ENCODE measurements around a stretch of chr5.

- PRO-cap, 2 experiments = no peak in any of the 2 experiments
These were observed 21.6 kb upstream of the MEF2C start for GRCh38 chr5:88904514-88904967.

DNA sequence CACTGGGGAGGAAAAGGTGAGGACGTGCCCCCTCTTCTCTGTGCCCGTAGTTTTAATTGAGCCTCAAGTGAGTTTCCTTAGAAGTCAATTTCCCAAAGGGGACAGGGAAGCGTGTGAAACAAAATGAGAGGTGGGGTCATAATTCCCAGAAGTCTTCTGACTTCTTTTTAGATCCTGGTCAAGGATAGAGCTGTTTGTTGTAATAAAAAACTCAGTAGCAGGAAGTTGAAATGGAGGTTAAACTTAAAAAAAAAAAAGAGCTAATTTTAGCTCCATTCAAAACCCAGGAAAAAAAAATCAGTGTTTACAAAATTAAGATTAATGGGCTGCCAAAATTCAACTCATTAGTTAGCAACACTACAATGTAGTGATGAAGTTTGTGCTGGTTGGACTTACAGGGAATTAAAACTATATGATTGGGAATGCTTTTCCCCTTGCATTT, 158.3 kb upstream of the MEF2C start:
- PRO-cap, 2 experiments = peak in 1 of 2 experiments; most common minus-strand start position 54 of the sequence (in 1)

GRCh38 chr5:89901940-89902256, 507.7 kb downstream of the CETN3 start:
- PRO-cap, 2 experiments = peak in 2 of 2 experiments; most common minus-strand start chr5:89902053 (in 2)

- PRO-cap, 2 experiments = no peak in any of the 2 experiments
These were observed 181.9 kb downstream of the CETN3 start for GRCh38 chr5:90227567-90228048.

DNA sequence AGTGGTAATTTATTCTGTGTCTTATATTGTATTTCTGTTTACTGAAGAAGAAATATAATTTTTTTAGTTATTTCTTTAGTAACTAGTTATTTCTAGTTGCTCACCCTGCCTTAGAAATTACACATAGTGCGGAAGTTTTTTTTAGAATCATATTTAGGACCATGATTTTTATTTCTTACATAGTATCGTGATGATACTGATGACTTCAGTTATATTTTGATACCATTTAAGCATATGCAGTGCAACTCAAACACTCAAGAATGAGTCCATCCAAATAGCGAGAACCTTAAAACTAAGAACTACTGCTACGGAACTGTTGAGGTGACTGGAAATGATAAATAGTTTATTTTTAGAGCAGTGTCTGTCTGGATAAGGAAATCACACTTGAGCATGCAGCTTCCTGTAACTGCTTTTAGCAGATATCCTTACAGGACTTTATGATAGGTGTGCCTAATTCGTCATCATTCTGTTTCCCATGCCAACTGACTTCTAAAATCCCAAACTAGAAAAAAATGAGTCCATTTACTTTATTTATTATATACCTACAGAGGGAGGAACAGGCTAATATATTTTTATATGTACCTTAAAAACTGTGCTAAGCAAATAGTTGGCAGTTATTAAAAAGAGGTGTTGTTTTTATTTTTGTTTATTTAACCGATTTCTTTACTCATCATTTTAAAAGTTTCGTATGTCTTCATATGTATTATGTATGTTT, 85.5 kb downstream of the ADGRV1 start:
- PRO-cap, 2 experiments = no peak in any of the 2 experiments

- PRO-cap, 2 experiments = no peak in any of the 2 experiments
These were observed 276.2 kb downstream of the ARRDC3 start for GRCh38 chr5:91106799-91107502.

DNA sequence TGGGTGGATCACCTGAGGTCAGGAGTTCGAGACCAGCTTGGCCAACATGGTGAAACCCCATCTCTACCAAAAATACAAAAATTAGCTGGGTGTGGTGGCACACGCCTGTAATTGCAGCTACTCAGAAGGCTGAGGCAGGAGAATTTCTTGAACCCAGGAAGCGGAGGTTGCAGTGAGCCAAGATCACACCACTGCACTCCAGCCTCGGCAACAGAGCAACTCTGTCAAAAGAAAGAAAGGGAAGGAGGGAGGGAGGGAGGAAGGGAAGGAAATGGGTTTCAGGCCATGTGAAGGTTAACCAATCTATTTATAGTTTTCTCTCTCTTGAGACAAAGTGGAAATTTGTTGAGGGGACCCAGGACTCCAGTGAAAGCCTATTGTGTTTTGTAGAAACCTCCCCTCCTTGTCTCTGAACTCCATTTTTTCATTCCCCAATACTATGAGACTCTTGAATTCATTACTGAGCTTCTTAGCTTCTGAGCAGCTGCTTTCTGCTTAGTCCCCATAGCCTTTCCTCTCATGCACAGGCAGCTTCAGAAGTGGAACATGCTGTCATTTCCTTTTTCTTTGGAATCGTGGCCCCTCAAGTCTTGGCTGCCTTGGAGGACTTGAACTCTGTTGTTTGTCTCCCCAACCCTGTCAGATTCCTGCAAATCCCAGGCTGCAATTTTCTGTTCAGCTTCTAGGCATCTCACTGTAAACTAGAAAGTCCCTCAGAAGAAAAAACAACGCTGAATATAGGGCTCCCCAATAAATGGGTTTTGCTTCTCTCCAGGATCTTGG, 268.6 kb downstream of the ARRDC3 start:
- PRO-cap, 2 experiments = no peak in any of the 2 experiments

GRCh38 chr5:91145160-91145768, 237.9 kb downstream of the ARRDC3 start:
- PRO-cap, 2 experiments = no peak in any of the 2 experiments

- PRO-cap, 2 experiments = no peak in any of the 2 experiments
These were observed 14.6 kb downstream of the ARRDC3 start for GRCh38 chr5:91368202-91369281.

GRCh38 chr5:92641093-92641328, 942.0 kb upstream of the NR2F1 start:
- PRO-cap, 2 experiments = no peak in any of the 2 experiments

GRCh38 chr5:93569841-93570108, 13.2 kb upstream of the NR2F1 start:
- PRO-cap, 2 experiments = no peak in any of the 2 experiments

DNA sequence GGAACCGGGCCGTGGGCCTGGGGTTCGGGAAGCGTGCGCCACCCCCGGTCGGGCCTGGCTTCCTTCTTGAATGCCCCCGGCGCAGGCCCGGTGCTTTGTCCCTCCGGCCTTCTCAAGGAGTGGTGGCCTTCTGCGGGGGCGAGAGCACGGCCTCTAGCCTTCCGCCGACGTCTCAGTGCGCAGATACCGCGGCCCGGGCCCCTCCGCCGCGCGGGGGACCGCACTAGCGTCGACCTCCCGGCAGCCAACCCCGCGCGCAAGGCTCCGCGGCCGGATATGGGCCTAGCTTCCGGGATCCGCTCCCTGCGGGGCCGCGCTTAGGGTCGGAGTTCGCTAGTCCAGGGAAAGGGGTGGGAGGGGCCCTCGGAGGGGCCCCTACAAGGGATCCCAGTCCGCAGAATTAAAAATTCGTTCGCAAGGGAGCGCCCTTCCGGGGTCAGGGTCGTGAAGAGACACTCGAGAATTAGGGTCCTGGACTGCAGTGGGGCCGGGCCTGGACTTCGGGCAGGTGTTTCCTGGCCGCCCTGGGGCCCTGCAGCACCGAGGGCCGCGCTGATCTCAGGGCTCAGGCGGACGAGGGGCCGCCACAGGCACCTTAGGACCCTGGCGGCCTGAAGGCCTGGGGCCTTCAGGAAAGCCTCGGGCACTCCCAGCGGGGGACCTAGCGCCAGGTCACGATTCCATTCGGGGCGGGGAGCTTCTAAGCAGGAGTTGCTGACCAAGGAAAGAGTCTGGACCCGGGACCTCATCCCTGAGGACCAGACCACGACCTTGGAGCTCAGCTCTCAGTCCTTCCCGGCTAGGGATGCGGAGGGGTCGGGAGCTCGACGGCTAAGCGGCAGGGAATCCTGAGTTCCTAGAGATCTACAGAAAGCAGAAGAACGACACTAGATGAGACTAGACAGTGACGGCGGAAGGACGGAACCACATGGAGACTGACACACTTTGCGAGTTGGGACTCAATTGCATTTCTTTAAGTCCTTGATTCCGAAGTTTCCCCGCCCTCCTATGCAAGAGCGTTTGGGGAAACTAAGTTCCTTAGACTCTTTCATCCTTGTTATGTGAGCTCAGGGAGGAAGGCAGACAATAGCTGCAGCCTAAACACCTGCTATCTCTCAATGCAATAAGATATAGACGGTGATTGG, 12.1 kb upstream of the NR2F1 start:
- PRO-cap, 2 experiments = no peak in any of the 2 experiments

GRCh38 chr5:93578920-93579400, 4.1 kb upstream of the NR2F1 start:
- PRO-cap, 2 experiments = no peak in any of the 2 experiments

DNA sequence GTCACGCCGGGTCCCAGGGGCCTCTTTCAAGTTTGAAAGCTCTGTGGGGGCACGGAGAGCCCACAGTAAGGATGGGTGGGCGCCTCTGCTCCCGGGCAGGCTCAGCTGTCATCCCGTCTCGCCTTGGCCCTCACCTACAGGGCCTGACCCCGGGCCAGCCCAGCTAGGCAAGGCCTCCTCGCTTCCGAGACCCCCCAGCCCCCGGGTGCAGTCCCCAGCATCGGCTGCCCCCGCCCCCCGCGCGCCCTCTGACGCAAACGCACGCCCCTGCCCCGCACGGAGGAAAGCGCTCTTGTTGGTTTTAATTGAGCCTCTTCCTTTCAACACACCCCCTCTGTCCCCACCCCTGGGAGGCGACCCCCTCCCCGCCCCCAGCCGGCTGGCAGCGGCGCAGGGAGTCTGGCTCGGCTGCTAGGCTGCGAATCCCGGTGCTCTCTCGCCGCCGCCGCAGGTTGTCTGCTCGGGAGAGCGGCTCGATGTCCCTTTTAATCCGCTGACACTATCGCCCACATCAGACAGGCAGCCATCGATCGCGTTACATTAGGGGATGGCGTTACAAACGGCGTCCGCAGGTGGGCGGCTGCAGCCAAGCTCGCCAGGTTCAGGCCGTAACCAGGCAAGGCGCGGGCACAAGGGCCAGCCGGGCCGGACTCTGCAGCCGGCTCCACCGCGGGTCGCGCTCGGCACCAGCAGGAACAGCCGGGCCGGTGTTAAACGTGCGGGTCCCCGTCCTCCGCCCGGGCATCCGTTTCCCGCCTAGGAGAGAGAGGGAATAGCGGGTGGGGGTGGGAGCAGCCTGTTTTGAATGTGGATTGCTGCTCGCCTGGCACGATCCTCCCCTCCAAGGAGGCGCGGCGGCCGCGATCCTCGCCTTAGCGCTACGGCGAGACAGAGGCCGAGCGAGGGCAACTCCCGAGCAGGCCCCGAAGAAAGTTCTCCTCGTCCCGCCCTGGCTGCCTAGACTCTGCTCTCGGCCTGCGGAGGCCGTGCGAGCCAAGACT, 3.3 kb upstream of the NR2F1 start:
- PRO-cap, 2 experiments = no peak in any of the 2 experiments

DNA sequence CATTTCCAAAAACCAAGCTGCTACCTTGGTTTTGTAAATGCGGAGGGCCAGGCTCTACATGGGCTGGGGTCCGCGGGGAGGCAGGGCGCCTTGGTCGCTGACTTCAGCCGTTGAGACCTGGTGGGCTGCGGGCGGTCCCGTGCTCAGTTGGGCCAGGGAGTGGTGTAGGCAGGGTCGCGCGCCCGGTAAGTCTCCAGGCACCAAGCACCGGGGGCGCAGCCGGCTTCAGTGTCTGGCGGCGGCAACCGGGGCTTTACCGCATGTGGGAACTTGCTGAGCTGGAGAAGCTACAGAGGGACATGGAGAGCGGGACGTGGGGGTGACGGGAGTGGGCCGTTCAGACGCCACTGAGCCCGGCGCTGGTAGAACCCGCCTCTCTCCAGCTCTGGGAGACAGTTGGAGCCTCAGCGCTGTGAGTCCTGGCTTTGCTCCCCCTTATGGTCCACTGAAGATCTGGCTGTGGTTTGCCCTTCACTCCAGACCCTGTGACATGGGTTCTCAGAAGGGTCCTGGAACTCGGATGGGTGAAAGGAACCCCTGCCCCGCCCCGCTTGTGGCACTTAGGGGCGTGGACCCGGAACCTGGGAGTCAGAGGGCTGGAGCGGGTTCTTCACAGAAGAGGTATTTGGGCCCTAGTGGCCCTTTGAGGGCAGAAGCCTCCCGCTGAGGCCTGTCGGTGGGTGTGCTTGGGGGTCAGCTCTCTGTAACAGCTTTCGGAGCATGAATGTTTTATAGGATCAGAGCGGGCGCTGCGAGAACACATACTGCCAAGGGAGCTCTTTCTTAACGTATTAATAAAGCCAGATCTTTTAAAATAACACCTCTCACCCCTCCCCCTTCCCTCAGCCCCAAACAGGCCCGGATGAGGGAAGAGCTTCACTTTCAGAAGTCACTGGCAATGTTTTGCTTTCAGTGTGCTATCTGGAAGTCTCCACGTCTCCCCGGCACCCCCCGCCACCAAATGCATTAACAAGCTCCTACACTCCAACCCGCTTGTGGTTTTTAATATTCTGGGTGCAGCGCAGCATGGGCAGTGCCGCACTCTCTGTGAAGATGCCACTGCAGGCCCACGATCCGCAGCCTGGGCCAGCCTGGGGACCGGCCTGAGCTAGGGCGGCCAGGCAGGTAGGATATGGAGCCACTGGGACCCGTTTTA, 12.1 kb downstream of the NR2F1 start:
- PRO-cap, 2 experiments = no peak in any of the 2 experiments

- PRO-cap, 2 experiments = no peak in any of the 2 experiments
These were observed 21.0 kb downstream of the NR2F1 start for GRCh38 chr5:93603694-93604736.

DNA sequence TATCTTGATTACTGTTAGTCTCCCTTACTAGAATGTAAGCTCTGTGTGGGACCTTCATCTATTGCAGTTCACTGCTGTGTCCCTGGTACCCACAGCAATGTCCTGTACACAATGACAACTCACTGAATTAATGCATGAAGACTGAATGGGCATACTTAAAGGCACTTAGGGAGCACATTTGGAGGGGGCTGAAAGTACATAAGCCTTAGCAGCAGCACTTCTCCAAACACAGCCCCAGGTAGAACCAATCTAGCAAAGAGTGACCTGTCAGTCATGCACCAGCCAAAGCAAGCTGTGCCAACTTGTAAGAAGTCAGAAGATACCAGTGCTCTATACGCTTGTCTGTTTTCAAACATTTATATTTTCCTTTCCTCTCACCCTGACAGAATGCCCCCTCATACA, 12.9 kb upstream of the POU5F2 start:
- PRO-cap, 2 experiments = no peak in any of the 2 experiments

DNA sequence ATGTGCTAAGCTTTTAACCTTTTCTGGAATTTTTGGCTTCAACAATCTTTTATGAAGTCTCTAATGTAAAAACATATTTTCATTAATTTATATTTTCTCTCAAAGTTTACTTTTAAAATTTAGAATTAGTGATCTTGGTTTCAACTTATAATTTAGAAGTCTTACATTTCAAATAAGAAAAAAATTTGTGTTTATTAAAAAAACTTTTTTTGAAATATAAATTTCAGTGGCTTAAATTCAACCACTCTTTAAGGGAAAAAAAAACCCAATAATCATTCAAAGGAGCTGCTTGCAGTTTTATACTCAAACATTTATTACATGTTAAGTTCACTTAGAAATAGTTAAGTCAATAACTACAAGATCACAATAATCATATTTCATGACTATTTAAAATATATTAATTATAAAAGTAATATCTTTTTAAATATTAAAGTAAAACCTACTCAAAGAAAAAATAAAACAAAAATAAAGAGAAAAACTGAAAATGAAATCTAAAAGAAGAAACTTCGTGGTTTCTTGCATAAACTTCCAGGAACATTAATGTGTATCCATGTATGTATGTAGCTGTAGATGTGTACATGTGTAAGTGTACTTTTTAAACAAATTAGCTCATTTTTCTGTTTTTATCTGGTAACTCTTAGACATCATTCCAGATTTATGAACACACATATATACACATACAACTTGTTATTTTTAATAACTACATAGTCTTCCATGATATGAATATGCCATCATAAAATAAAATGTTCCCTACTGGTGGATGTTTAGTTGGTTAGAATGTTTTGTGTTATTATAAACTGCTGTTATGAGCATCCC, 169.0 kb downstream of the FAM172A start:
- PRO-cap, 2 experiments = no peak in any of the 2 experiments

GRCh38 chr5:94707135-94707736, 88.8 kb downstream of the SLF1 start:
- PRO-cap, 2 experiments = no peak in any of the 2 experiments

DNA sequence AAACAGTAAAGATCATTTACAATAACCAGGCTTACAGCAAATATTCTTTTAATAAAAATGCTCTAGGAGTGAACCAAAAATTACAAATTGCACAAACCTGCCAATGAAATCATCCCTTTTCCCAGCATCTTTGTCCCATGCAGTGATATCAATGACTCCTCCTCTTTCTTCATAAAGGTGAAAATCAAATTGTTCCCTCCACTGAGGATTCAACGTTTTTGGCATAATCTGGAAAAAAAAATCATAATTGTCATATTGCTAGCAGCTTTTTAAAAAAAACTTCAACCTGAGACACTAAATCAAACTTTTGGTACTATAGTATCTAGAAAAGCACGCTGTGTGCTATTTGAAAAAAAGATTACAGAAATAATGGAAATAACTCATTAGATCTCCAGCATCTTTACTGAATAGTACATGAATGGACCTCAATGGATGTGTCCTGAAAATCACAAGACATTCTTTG, 290.7 kb downstream of the SLF1 start:
- PRO-cap, 2 experiments = no peak in any of the 2 experiments

Measured in right ventricle myocardium (tissue), 1 donor.